A673 (cell line): ENCODE results near the genes PRRC2A, LY6G6C and C4B.

DNA sequence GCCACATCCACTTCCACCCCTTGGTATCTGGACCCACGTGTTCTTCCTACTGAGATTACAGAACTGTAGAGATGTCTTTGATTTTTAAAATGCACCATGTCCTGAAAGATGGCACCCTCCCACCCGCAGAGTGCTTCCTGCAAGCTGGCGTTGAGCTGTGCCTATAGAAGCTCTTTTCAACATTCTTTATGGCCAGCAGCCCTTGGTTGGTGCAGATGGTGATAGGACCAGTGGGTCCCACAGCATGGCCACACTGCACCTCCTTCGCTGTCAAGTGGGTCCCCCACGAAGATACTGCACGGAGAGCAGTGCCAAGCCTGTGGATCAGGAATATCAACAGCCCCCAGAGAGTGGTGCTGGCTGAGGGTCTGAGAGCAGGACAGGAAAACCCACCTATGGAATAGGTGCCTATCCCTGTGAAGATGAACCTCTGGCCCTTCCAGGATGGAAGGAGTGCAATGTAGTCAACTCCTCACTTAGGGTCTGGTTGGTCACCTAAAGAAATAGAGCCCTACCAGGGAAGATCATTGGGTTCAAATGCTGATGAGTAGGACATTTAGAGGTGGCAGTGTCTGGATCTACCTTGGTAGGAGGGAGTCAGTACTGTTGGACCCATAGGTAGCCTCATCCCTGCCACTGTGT is 33.7 kb upstream of the MICB start:
- PRO-cap: no peak

- PRO-cap: no peak
These were observed 5.8 kb downstream of the MCCD1 start for GRCh38 chr6:31534648-31534924.

DNA sequence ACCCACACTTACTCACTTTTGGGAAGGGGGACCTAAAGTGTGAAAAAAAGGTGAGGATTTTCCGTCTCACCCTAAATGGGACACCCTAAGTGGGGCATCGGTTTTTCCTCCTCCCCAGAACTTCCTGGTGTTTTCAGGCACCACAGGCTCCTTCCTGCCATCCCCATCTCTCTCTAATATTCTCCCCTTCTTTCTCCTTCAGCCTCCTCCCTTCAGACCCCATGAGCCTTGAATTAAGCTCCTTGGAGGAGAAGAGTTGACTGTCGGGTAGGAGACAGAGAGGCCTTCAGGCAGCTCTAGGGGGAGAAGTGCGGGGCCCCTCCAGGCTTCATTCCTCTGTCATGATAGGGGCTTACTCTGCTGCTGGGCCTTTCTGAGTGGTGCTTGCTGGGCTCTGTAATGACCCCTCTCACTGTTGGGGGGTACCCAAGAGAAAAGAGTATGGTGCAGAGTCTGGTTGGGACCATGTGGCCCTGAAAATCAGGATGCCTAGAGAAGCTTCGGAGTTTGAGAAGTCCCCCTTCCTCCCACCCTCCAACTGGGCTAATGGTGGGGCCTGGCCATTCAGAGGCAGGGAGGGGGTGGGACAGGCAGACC is 2.3 kb downstream of the LTB start:
- PRO-cap: no peak

DNA sequence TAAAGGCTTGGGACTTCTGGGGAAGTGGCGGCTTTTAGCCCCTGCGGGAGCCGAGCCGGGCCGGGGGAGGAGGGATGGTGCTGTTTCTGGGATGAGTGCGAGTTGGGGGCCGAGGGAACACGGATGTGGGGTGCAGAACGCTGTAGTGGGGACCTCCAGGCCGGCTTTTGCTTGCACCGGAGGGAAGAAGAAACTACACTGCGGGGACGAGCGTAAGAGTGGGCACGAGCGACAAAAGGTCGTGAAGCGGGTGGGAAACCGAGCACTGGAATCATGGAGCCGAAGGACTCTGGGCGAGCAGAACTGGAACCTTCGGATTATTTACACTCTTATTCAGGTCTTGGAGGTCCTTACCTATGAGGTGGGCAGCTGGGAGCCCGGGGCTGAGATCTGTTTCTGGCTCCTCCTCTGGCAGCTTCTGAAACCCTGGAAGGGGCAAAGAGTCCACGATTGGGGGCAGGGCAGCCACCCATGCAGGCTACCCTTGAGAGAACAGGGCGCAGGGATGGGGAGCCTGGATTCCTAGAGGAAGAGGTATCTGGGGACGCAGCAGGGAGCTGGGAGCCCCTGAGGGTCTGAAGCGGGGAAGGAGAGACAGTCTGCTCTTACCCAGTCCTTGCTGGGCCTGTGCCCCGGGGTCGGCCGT is 896 bp downstream of the LTB start:
- PRO-cap: no peak

DNA sequence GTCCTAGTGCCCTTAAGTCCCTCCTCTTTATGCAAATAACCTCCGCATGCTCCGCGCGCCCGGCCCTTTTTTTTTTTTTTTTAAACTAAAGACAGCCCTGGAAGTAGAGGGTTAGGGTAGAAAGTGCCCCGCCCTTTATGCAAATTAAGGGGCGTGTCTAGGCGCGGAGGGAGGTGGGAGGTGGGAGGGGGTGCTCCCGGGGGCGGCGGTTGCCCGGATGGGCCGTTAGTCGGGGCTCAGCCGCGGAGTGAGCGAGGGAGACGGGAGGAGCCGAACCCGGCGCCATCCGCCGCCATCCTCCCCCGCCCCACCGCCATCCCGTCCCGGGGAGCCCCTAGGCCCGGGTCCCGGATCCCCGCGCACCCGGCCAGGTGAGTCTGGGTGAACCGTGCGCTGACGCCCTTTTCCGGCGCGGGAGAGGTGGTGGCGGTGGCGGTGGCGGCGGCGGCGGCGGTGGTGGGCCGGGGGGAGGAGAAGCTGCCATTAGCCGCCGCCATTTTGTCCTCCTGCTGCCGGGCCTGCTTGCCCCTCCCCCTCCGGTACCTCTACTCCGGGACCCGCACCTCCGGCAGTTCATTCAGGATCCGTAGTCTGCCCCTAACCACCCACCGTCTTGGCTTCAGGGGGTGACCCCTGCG is at the start of gene PRRC2A:
Gene PRRC2A, plus strand, starts transcription at position 228 of the 638 bp plus-strand sequence.
- PRO-cap: bidirectional peak, plus-strand start at position 228 of the sequence, minus-strand start outside the sequence; bidirectional peak, plus-strand start at position 576 of the sequence, minus-strand start at position 524 of the sequence

DNA sequence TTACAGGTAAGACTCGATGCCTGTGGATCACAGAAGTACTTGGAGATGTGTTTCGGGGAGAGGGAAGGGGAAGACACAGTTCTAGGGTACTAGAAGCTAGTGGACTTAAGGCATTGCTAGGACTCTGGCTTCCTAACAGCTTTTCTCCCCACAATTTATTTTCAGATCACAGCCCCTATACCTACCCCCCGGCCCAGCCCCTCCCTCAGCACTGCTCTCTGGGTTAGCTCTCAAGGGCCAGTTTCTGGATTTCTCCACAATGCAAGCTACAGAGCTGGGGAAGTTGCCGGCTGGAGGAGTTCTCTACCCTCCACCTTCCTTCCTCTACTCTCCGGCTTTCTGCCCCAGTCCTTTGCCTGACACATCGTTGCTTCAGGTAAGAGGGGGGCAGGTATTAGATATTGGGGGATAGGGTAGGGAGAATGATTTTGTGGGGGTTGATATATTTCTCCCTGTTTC is 15.6 kb downstream of the PRRC2A start:
- PRO-cap: no peak

GRCh38 chr6:31658482-31659408 is 1.8 kb downstream of the C6orf47 start:
- PRO-cap: no peak

DNA sequence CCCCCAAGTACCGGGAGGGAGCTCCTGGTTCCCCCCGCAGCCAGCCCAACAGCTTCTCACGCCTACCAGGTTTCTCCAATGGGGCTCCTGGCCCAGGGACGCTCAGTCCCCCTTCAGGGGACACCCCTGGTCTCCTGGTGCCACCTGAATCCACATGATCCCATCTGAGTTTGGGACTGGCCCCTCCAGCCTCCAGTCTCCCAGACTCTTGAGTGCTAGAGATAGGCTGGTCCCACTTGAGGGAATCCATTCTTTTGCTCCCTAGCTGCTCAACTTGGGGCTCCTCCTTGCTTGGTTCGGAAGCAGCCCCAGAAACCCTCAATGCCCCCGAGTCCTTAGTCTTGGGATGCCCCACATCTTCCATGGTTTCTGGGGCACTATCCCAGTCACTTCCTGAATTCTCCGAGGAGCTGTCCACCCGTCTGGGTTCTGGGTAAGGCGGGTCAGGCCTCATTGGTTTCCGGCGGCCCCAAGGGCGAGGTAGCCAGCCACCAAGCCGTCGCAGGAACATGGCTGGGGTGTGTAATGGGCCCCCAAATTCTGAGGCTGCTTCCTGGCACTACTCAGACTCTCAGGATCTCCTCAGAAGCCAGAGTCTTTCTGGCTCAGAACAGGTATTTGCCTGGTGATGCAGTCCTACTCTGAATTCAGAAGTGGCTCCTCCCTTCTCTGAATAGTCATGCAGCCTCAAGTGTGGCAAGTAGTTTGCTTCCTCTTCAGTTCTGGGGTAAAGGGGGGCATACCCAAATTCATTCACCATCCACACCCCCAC is 955 bp downstream of the C6orf47 start:
- PRO-cap: unidirectional peak, minus-strand start at position 602 of the sequence

- PRO-cap: bidirectional peak, plus-strand start at chr6:31664293, minus-strand start at chr6:31664125
These were observed 697 bp downstream of the GPANK1 start for GRCh38 chr6:31663834-31664765.

DNA sequence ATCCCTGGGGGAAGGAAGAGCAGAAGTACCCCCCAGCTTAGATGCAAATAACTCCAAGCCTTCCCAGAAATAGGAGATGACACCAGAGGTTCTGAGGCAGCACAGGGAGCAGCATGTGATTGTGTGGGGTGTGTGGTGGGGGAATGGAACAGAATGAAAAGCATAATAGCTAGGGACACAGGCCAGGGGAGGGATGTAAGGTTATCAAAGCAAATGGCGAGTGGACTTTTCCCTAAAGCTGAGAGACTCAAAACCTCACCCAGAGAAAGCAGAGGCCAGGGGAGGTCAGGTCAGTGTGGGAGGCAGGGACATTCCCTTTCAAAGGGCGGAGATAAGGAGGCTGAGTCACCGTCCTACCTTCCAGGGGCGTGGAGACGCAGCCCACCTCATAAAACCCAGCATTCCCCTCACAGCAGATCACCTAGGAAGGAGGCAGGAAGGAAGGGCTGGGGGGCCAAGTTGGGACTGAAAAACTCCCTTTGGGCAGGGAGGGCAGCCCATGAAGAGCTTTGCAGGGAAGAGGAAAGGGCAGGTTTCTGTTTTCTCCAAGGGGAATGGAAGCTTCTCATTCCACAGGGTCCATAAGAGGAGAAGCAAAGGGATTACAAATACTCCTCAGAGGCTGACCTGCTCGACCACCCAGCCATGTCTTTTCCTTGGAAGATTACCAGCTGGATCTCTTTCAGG is 9.5 kb upstream of the LY6G5C start:
- PRO-cap: no peak

- PRO-cap: no peak
These were observed at the start of gene LY6G6C for GRCh38 chr6:31721598-31722009. LY6G6C (minus strand) TSS chr6:31721746.

DNA sequence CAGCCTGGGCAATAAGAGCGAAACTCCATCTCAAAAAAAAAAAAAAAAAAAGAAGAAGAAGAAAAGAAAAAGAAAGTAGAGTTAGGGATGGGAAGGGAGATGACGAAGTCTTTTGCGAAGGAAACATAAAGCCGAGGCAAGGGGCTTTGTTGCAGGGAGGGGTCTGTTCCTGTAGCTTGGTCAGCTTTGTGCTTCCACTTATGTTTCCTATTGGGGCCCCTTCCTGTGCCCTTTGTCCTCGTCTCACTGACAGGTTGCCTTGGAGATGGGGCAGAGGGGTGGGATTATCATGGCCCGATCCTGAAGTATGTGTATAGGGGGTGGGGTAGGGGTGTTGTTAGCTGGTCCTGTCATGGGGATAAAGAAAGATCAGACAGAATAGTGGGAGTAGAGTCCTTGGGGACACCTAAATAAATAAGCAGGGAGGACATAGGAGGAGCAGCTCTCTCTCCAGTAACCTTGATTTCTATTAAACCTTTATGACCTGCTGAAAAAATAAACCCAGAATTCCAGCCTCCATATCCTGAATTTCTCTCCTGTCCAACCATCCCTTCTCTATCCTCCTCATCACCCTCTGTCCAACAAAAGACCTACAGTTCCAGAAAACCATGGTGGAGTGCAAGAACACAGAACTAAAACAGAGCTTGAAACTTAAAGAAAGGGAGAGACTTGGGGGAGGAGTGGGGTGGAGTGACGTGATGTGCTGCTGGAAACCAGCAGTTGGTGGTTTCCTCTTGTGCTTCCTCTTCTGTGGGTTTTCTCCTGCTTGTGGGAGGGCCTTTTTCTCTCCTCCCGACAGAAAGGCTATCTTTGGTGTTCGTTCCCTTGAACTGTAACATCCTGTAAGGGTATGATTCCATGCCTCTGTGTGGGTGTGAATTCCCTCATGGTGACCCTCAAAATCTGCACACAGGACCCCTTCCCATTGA is 1.3 kb upstream of the CLIC1 start:
- PRO-cap: bidirectional peak, plus-strand start at position 747 of the sequence, minus-strand start at position 639 of the sequence

GRCh38 chr6:31769535-31770221 is 7.2 kb downstream of the SAPCD1 start:
- PRO-cap: no peak

DNA sequence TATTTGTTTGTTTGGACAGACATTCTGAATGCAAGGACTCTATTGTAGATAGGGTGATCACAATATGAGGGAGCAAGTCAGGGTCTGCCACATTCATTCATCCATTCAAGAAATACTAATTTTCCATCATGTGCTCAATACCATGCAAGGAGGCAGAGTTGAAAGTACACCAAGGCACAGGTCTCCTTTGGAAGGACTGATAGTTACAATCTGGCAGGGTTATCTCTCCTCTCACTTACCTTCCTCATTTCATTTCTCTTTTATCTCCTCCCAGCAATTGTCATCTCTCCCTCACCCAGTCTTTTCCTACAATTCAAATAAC is 1.4 kb downstream of the VARS1 start:
- PRO-cap: no peak

GRCh38 chr6:31819901-31820582 is 4.7 kb downstream of the HSPA1A start:
- PRO-cap: no peak

- PRO-cap: no peak
These were observed 6.9 kb downstream of the NEU1 start for GRCh38 chr6:31855643-31856167.

DNA sequence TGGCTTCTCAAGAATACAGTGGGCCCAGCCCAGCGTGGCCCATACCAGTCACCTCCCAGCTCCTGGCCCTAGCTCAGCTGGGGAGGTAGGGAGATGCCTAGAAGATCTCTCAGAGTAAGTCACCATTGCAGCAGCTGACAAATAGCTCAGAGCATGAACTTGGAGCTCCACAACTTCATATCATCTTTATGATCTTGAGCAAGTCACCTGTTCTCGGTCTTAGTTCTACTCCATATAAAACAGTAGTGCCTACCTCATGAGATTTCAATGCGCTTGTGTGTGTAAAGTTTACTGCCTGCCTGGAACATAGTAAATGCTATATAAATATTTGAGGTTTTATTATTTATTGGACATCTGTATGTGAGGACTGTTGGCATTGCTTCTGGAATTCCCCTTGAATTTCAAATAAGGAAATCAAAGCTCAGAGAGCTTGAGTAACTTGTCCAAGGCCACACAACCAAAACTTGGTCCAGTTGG is 3.7 kb downstream of the SLC44A4 start:
- PRO-cap: no peak

DNA sequence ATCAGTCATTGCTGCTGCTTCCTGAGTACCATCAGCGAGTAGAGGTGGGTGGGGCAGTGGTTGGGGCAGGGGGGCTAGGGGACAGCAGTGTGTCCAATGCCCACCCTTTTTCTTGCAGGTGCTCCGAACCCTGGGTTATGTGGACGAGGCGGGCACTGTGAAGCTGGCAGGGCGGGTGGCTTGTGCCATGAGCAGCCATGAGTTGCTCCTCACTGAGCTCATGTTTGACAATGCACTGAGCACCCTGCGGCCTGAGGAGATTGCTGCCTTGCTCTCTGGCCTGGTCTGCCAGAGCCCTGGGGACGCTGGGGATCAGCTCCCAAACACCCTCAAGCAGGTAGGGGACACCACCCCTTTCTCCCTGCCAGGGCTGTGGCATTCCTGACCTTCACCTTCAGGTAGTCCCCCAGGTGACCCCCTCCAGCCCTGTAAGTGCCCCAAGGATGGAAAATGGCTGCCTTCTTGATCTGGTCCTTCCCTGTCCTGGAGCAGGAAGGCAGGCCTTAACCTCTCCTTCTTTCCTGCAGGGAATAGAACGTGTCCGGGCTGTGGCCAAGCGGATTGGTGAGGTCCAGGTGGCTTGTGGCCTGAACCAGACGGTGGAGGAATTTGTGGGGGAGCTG is 3.1 kb downstream of the DXO start:
- PRO-cap: no peak

GRCh38 chr6:32014405-32015028 is at the start of gene C4B:
C4B (plus strand) TSS chr6:32014795.
- PRO-cap: no peak

DNA sequence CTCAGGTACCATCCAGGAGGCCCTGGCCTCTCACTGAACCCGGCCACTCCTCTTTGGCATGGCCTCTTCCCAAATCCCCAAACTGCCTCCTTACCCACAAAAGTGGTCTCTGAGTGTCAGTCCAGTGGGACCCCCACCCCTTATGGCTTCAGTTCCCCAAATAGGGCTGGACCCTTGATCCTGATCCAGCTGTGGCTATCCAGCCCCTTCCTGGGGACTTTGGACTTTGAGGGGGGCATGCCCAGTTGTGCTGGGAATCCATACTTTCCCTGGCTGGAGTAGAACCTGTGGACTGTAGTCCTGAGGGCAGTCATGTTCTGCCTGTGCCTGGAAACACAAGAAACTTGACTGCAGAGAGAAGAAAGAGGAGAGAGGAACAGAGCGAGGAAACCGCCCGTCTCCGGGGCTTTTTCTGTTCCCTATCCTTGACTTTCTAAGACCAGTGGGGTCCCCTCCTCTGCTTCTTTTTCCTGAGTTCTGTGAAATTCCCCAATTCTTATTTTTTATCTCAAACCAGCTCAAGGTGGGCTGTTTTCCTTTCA is 1.0 kb upstream of the CYP21A2 start:
- PRO-cap: no peak